ENCODE measurements around a stretch of chr16.

- CAGE, long polyA plus RNA, result no peak
- RRBS, result no CpG with 5 or more reads among the region's 7 CpGs
Measured at GRCh38 chr16:8924097-8924971, 39.4 kb downstream of the USP7 start.

- CAGE, long polyA plus RNA, result no peak
- RRBS, result no CpG with 5 or more reads among the region's 12 CpGs
Measured at GRCh38 chr16:9101953-9102700, 10.7 kb downstream of the HAPSTR1 start.

- CAGE, long polyA plus RNA, result no peak
- RRBS, result no CpG with 5 or more reads among the region's 12 CpGs
Measured at GRCh38 chr16:9102701-9103241, 11.3 kb downstream of the HAPSTR1 start.

GRCh38 chr16:9107607-9108183 lies 16.3 kb downstream of the HAPSTR1 start:
- CAGE, long polyA plus RNA, result no peak
- RRBS, result no CpG with 5 or more reads among the region's 2 CpGs

- CAGE, long polyA plus RNA, result no peak
- RRBS, result no CpG with 5 or more reads among the region's 8 CpGs
Measured at GRCh38 chr16:10514750-10515427, 65.5 kb downstream of the EMP2 start.

DNA sequence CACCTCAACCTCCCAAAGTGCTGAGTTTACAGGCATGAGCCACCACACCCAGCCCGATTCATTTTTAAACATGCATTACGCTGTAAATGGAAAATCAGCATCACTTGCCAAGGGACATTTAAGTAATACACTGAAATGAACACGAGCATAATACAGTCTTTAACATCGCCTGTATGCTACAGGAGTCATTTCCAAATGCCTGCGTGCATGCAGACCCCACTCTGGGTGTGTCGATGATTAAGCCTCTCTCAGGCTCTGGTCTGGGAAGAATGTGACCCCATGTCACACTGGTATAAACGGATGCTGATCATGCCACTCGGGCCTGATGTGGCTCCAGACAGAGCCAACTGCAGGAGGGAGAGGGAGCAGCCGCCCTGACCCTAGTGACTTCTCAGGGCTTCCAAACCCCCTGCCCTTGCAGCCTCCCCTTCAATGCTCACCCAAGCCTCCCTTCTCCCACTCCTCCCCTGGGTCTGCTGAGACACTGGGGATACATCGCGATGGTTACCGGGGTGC lies 10.8 kb downstream of the EMP2 start:
- CAGE, long polyA plus RNA, result no peak
- RRBS, result no CpG with 5 or more reads among the region's 12 CpGs

DNA sequence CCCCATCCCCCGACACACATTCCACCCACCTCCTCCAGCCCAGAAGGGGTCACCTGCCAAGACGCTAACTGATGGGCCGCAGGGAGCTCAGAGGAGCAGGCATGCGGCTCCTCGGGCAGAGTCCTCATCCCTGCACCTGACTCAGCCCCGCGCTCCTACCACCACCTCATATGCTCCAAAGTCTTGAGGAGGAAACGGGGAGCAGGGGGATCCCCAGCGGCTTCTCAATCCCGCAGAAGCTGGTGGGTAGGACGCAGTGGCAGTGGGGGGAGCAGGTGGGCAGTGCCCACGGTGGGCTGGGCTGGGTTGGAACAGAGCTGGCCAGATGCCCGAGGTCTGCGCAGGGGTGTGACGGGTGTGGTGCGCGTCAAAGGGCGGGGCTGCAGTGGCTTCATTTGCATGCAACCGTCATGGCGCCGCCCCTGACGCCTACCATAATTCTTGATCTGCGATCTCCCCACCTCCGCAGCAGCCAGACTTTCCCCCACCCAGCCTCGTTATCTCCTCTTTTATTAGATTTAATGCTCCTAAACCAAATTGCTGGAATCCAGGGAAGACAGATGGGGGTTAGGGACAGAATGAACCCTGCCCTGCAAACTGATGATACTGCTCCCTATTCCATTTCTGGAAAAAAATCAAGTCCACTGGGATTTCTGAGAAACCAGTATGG lies 39.0 kb upstream of the EMP2 start:
- CAGE, long polyA plus RNA, result no peak
- RRBS, result no CpG with 5 or more reads among the region's 25 CpGs

DNA sequence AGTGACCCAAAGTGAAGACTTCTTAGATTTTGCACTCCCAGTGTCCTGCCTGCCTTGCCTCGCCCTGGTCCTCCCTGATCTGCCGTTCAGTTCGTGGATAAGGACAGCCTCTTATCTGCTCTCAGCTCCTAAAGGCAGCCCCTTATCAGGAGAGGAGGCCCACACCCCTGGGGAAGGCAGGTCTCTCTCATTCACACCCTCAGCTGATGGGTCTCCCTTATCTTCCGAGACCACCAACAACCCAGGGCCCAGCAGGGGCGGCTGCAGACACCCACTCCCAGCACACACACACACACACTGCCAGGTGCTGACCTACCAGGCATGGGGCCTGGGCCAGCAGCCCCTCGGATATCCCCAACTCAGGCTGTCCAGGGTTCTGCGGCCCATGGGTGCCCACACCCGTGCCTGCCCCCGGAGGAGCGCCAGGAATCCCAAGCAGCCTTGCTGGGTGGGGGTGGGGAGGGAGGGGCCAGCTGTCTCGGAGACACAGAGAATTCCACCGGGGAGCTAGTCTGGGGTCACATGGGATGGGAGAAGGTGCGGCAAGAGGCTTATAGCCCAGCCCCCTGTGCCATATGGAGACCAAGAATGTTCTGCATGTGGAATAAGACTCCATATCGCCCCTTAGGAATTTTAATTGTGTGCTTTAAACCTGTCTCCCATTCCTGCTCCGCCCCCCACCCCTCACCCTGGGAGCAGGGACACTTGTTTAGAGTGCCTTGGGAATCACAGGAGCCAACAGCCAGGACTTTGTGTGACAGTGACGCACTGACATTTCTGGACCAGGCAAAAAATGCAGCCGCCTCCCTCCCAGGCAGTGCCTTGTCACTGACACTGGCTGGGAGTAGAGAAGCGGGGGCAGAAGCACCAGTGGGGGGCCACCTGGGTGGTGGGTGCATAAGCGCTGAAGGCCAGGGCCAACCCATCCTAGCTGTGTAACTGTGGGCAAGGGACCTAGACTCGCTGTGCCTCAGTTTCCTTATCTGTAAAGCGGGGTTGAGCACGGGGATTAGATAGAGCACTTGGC lies 41.9 kb upstream of the EMP2 start:
- CAGE, long polyA plus RNA, result no peak
- RRBS, result 56% methylated on average over 4 of the region's 22 CpGs

DNA sequence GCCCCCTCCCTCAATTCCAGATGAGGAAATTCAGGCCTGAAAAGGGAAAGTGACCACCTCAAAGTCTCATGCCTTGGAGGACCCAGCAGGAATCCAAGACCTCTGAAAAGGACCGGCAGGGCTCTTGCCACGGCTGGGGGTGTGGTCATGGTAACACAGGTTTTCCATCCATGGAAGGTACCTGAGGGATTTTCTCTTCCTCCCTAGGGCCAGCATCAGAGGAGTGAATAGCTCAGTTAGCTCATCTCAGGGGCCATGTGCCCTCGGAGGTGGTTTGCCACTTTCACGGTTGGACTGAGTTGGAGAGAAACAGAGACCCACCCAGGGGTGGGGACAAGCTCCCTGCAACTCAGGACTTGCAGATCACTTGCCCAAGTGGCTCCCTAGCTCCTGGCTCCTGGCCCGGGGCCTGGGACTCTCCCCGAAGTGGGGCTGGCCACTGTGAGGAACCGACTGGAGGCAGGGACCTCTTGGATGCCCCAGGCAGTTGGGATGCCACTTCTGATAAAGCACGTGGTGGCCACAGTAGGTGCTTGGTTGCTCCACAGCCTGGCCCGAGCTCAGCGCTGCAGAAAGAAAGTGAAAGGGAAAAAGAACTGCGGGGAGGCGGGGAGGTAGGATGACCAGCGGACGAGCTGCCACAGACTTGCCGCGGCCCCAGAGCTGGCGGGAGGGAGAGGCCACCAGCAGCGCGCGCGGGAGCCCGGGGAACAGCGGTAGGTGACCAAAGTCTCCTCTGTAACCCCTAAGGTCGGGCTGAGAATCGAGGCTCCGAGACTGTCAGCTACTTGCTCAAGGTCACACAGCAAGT lies 1.5 kb downstream of the CIITA start:
- CAGE, long polyA plus RNA, result no peak
- RRBS, result no CpG with 5 or more reads among the region's 26 CpGs

DNA sequence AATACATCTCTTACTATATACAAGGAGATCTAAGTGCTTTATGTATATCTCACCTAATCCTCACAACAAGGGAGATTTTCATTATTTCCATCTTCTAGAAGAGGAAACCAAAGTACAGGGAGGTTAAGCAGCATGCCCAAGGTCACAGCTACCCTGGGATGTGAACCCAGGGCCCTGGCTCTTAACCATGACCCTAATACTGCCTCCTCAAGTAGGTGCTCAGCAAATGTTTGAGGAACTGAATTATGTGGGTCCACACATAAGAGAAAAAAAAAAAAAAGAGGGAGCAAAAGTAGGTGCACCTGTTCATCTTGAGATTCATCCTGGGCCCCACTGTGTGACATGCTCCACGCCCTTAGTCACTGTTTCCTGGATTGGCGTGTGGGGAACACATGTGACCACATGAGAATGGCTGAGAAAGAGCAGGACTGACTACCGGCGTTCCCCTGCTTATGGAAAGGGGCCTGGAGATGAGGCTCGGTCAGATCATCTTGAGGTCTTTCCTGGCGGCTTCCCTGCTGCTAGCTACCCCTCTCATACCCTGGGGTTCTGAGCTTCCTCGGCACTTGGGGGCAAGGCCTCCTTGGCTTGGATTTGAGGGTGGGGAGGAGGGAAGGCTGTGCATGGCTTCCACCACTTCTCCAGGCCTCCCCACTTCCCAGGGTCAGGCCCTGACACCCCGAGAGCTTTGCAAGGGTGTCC lies 4.0 kb downstream of the DEXI start:
- CAGE, long polyA plus RNA, result no peak
- RRBS, result no CpG with 5 or more reads among the region's 8 CpGs

- CAGE, long polyA plus RNA, result no peak
- RRBS, result no CpG with 5 or more reads among the region's 4 CpGs
Measured at GRCh38 chr16:10938865-10939454, 3.3 kb downstream of the DEXI start.

- CAGE, long polyA plus RNA, result no peak
- RRBS, result no CpG with 5 or more reads among the region's 1 CpG
Measured at GRCh38 chr16:10943458-10943841, 914 bp upstream of the CLEC16A start.

GRCh38 chr16:10961070-10961761 lies 16.9 kb downstream of the CLEC16A start:
- CAGE, long polyA plus RNA, result no peak
- RRBS, result no CpG with 5 or more reads among the region's 8 CpGs

DNA sequence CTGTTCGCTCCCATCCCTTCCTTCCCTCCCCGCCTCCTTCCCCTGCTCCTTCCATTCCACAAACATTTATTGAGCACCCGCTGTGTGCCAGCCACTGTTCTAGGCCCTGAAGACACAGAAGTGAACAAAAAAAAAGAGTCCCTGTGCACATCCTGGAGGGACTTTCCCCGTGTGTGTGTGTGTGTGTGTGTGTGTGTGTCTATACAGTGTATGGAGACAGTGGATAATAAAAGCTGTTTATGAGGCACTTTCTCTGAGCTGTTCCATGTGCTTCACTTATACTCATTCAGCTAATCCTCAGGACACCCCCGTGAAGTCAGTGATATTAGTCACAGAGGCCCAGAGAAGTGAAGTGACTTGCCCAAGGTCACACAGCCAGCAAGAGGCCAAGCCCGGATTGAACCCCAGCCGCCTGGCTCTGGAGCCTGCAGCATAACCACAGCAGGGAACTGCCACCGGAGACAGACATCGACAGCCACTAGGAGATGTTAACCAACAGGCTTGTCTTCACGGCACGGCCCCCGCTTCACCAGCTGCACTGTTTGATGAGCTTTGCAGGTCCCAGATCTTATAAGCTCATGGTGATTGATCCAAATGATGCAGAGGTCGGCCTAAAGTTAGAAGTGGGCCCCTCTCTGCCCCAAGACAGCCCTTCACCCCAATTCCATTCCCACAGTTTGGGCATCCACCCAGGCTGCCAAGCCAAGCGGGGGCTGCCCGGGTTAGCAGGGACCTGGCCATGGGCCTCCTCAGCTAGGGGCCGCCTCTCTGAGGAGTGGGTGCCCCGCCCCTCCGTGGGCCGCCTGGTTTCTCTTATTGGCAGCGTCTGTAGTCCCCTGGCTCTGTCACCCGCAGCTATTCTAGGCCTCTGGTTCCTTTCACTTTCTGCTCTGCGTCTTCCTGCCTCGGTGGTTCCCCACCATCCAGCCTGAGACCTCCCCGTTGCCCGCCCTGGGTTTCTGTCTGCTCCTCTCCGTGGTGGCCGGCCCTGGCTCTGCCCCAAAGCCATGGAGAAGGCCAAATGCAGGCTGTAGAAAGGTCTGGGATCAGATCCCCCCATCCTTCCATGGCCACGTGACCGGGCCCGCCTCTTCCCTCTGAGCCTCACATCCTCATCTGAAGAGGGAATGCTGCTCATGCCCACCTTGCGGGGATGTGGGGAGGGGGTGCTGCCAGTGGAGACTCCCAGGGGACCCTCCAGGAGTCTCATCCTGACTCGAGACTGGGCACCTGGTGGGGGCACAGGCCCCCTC lies 30.9 kb downstream of the SOCS1 start:
- CAGE, long polyA plus RNA, result no peak
- RRBS, result 53% methylated on average over 5 of the region's 32 CpGs

- CAGE, long polyA plus RNA, result no peak
- RRBS, result no CpG with 5 or more reads among the region's 12 CpGs
Measured at GRCh38 chr16:11238666-11239319, 17.2 kb downstream of the SOCS1 start.

- CAGE, long polyA plus RNA, result no peak
- RRBS, result no CpG with 5 or more reads among the region's 17 CpGs
Measured at GRCh38 chr16:11257245-11257835, 1.3 kb upstream of the SOCS1 start.

DNA sequence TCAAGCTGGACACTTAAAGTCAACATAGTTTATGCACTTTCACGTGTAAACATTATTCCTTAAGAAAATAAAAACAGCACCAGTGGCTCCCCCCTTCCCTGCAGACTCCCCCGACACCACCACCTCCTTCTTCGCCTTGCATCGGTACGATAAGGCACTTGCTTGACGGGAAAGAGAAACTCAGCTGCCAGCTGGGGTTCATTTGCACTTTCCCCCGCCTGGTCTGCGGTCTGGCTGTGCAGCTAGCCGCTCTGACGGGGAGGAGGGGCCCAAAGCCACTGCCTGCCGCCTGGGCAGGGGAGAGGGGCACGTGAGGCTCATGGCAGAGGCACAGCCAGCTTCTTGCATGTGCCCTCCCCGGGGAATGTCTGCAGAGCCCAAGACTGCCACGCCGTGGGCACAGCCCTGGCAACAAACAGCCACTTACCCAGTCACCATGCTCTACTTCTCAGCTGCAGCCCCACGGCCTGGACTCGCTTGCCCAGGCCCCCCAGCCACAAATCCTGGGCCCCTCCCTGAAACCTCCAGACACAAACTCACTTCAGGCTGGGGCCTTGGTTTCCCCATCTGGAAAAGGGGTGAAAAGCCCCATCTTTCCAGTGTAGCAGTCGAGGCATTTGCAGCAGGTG lies 16.5 kb upstream of the PRM1 start:
- CAGE, long polyA plus RNA, result no peak
- RRBS, result no CpG with 5 or more reads among the region's 18 CpGs

- CAGE, long polyA plus RNA, result no peak
- RRBS, result no CpG with 5 or more reads among the region's 12 CpGs
Measured at GRCh38 chr16:11303385-11303832, 22.3 kb upstream of the PRM1 start.

DNA sequence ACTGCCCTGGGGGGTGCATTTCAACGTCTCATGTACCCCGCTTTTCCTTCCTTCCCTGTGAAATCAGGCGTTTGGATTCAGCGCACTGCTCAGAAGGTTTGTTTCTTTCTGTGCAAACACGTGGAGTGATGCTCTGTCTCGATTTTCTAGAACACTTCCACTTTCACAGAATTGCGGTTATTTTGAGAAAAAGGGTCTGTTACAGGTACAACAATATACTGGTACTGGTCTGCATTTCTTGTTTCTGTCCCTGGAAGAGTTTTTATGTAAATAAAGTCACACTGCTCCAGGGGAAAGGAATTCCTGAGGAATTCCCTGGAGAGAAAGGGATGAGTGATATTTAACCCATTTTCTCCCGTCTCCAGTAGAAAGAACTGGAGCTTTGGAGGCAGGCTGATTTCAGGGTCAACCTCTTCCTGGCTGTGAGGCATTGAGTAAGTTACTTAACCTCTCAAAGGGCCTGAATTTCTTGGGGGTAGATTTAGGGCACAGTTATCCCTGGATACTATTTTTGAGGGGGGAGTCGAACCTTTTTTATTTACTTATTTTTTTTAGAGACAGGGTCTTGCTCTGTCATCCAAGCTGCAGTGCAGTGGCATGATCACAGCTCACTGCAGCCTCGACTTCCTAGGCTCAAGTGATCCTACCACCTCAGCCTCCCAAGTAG lies 16.1 kb upstream of the RMI2 start:
- CAGE, long polyA plus RNA, result no peak
- RRBS, result no CpG with 5 or more reads among the region's 10 CpGs

DNA sequence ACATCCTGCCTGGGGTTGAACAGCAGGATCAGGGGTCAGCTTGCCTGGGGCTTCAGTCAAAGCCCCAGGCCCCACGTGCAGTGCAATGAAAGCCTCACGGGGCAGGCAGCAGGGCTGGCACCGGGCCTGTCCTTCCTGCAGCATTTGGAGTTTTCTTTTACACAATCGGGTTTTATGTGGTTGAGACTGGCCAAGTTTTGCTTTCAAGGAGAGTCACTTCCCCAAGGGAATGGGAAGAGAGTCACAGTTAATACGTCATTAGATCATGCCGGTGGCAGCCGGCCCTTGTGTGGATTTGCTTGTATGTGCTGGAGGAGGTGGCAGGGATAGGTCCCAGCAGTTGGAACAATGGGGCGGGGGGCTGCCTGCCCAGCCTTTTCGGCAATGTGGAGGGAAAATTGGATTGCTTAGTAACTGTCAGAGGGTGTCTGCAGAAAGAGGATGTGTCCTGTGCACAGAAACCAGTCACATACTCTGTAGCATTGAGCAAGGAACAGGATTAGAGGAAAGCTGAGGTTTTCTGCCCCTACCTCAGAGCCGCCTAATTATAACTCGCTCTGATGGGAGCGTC lies 4.5 kb downstream of the RMI2 start:
- CAGE, long polyA plus RNA, result no peak
- RRBS, result no CpG with 5 or more reads among the region's 12 CpGs